ENCODE results near the gene POLR3B.

DNA sequence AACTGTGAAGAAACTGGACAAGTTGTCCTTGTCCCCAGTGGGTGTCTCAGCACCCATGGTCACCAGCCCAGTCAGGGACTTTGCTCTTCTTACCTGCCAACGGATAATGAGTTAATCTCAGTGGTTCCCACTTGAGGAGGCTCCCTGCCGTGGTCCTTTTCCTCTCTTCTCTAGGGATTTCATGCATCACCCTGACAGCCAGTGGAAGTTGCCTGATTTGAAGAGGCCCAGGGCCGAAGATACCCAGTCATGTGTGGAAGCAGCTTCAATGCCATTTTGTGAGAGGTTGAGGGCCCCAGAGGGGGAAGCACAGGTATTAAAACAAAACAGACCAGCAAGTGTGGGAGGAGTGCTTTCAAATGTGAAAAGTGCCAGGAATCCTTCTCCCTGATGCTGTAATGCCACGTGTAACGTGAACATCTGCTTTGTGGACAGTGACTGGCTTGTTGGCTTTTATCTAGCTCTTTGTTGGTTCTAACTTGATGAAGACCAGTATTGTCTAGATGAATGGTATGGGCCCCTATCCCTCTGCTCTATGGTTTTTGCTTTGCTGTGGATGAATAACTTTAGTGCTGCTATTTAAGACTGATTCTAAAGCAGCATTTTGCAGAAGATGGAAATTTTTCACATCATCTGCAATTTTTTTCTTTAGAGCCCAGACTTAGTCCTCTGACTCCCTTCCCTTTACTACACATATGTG, 1.5 kb downstream of the TCP11L2 start:
- PRO-cap = no peak
- RRBS, 2 experiments = no CpG with 5 or more reads among the region's 5 CpGs

DNA sequence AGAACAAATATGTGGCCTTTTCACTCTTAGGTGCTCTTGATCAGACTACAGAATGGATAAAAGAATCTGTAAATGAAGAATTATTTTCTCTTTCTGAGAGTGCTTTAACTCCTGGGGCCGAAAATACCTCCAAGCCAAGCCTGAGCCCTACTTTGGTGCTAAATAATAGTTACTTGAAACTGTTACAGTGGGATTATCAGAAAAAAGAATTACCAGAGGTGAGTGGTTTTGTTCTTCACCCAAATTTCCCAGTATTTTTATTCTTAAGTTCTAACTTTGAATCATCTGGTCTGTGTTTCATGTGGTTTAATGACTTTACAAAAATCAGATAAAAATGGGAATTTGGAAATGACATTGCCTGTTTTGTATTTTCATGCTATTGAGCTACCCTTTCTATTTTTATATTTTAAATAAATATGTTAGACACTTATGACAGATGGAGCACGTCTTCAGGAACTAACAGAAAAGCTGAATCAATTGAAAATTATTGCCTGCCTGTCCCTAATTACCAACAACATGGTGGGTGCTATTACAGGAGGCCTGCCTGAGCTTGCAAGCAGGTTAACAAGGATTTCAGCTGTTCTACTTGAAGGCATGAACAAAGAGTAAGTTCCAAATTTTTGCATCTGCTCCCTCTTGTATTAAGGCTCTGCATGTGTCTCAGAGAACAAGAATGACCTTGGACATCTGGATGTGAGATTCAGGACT, 21.8 kb upstream of the POLR3B start:
- PRO-cap = no peak
- RRBS, 2 experiments = no CpG with 5 or more reads among the region's 2 CpGs

DNA sequence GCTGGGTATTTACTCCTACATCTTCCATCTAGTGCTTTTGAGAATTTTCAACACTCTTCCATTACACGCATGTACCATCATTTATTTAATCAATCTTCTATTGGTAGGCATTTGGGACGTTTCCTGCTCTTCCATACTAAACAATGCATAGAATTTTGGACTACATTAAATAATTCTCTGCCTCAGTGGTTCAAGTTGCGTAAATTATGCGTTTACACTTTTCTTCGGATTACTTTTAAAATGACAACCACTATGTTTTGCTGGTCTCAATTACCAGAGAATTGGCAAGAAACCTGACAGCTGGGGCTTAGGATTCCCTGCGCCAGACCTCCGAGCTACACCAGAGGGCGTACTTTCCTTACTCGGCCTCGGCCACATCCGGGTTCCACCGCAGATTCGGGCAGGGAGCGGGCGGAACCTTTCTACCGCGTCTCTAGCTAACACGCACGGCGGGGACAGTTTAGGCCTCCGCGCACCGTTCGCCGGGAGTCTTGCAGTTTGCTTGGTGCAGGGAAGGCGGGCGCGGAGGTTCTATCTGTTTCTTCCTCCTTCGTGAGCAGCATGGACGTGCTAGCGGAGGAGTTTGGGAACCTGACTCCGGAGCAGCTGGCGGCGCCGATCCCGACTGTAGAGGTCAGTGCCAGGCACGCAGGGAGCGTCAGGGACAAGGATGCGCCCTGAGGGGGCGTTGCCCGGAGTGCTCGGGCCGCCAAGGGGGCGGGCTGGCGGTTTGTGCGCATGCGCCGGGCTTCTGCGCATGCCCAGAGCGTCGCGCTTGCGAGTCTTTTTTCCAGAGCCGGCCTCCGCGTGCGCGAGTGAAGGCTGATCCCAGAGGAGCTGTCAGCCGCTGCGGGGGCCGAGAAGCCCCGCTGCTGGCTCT, at the start of gene POLR3B:
Gene POLR3B, plus strand, starts transcription at position 430 of the 880 bp plus-strand sequence.
- PRO-cap = unidirectional peak, plus-strand start at position 391 of the sequence; unidirectional peak, plus-strand start at position 488 of the sequence; bidirectional peak, plus-strand start at position 793 of the sequence, minus-strand start at position 639 of the sequence
- RRBS, 2 experiments = 1 to 2% methylated on average over 32 of the region's 62 CpGs

GRCh38 chr12:106360058-106360436, 2.5 kb downstream of the POLR3B start:
- PRO-cap = no peak
- RRBS, 2 experiments = no CpG with 5 or more reads among the region's 4 CpGs

- PRO-cap = no peak
- RRBS, 2 experiments = no CpG with 5 or more reads among the region's 3 CpGs
Observed at GRCh38 chr12:106360502-106360936, 3.0 kb downstream of the POLR3B start.

DNA sequence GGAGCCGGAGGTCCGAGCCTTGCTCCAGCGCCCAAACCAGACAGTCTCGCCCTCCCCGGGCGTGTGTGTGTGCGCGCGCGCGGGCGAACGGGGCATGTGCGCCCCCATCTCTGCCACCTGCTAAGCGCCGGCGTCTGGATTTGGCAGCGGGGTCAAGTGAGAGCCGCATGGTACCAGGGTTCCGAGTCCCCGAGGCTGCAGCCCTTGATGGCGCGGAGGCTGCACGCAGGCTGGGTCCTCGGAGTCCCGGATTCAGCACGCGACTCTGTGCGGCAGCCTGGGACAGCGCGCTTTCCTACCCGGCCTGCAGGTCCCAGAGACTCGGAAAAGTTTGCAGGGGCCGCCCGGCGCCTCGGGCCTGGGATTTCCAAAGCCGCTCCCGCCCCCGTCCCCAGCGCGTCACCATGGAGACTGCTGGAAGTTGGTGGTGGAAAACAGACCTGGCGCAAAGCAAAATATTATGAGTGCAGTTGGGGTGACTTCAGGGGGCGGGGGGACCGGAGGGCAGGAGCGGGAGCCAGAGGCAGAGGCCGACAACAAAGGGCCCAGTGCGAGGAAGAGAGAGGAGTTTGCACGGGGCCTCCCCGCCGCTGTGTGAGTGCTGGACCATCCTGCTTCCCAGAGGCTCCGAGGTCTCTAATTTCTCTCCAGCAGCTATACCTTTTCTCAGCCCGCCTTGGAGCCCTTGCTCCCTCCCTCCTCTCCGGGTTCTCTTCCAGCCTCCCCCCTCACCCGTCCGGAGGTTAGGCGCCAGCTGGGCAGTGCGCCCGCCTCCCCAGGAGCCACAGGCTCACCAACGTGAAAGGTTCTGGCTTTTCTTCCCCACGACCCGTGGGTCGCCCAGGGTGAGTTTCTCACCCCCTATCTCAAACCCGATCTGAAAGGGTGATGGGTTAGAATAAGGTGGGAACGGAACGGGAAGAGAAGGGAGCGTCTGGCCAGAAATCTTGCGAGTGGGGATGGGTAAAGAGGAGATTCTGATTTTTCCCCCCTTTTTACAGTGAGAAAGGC, 4.4 kb downstream of the RFX4 start:
- PRO-cap = no peak
- RRBS, 2 experiments = 20 to 92% methylated on average over 26 to 28 of the region's 68 CpGs

GRCh38 chr12:106841326-106841746, 66.9 kb downstream of the RIC8B start:
- PRO-cap = no peak

DNA sequence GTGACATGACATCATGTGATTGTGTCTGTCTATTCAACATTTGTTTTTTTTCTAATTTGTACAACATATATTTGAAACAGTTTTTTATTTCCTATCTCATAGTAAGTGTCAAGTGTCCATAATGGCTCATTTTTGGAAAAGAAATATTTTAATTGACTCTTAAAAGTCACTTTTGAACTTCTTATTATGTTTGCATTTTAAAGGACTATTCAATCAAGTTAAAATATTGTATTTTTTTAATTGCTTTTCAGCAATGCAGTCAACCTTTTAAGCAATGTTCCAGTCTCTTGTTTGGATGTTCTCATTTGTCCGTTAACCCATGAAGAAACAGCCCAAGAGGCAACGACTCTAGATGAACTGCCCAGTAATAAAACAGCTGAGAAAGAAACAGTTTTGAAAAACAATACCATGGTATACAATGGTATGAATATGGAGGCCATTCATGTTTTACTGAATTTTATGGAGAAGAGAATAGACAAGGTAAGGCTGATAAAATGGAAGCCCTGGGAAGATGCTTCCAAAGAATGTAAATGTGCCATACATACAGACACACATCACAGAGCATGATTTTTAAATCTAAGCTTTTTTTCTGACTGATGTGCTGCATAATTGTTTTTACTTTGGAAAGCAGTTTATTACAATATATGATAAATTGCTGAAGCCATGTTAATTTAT, 68.0 kb downstream of the RIC8B start:
- PRO-cap = no peak
- RRBS, 2 experiments = no CpG with 5 or more reads among the region's 2 CpGs

- PRO-cap = no peak
- RRBS, 2 experiments = no CpG with 5 or more reads among the region's 6 CpGs
Observed at GRCh38 chr12:107091992-107092669, 1.2 kb downstream of the CRY1 start.

GRCh38 chr12:107379628-107380680, 61.7 kb downstream of the ABTB3 start:
- PRO-cap = no peak
- RRBS, 2 experiments = no CpG with 5 or more reads among the region's 17 CpGs

- PRO-cap = no peak
- RRBS, 2 experiments = no CpG with 5 or more reads among the region's 9 CpGs
Observed at GRCh38 chr12:107392819-107393292, 74.6 kb downstream of the ABTB3 start.

DNA sequence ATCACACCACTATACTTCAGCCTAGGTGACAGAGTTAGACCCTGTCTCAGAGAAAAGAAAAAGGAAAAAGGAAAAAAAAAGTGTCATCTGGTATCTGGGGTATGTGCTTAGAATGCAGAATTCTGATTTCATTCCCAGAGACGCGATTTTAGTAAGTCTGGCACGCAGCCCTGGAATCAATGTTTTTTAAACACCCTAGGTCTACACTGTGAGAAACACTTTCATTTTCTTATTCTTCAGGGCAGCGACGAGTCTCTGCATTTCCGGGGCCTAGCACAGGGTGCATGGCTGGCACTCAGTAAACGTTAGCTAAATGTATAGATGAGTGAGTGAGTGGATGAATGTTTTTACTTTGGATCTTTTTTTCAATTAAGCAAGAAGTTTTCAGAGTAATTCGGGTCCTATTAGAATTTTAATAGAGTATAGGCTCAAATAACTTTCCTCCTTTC, 123.7 kb downstream of the ABTB3 start:
- PRO-cap = no peak
- RRBS, 2 experiments = no CpG with 5 or more reads among the region's 8 CpGs

GRCh38 chr12:107660728-107661289, 24.8 kb upstream of the PWP1 start:
- PRO-cap = no peak
- RRBS, 2 experiments = no CpG with 5 or more reads among the region's 10 CpGs

DNA sequence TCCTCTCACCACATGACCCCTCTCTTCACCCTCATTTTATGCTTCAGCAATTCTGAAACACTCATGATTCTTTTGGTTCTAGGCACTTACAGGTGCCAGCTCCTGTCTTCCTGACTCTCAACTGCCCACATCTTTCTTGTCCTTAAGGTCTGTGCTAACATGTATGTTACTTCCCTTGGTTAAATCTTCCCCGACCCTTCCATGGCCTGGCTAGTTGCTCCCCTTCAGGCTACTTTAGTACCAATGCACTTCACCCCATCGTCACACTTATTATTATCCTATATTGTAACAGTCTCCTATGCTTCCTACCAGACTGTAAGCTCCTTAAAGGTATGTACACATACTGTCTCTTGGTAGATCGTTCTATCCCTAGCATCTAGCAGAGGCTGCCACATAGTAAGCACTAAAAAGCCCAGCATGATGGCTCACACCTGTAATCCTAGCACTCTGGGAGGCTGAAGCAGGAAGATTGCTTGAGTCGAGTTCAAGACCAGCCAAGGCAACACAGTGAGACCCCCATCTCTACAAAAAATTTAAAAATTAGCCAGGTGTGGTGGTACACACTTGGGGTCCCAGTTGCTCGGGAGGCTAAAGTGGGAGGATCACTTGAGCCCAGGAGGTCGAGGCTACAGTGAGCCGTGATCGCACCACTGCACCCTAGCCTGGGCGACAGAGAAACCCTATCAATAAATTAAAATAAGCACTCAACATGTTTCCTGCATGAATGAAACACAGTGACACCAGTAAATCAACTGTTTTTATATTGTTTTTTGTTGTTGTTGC, 10.9 kb downstream of the PRDM4 start:
- PRO-cap = no peak
- RRBS, 2 experiments = no CpG with 5 or more reads among the region's 9 CpGs

- PRO-cap = no peak
- RRBS, 2 experiments = no CpG with 5 or more reads among the region's 6 CpGs
Observed at GRCh38 chr12:108288766-108289621, 50.1 kb downstream of the CMKLR1 start.

DNA sequence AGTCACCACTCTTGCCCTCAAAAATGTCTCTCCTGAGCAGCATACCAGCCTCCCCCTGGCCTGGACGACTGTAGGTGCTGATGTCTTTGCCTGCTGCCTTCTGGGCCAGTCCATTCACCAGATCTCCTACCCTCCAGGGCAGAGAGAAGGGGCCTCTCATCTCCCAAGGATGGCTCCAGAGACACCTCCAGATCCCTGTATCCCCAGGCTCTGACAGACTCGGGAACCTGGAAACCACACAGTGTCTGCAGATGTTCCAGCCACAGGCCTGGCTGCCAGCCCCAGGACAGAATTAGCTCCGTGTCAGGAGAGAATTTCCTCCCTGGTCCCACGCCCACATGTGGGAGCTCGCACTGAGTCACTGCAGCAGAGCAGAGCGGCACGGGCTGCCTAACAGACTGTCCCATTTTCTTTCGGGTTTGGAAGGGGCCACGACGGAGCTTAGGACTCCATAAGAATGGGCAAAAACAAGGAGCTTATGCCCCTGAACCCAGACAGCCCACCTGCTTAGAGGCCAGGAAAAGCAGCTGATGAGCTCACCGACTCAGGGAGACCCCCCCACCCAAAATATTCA, 33.6 kb downstream of the CMKLR1 start:
- PRO-cap = no peak
- RRBS, 2 experiments = no CpG with 5 or more reads among the region's 11 CpGs

GRCh38 chr12:108306774-108307750, 32.0 kb downstream of the CMKLR1 start:
- PRO-cap = no peak
- RRBS, 2 experiments = no CpG with 5 or more reads among the region's 14 CpGs

GRCh38 chr12:108332553-108333220, 6.4 kb downstream of the CMKLR1 start:
- PRO-cap = no peak
- RRBS, 2 experiments = no CpG with 5 or more reads among the region's 5 CpGs

DNA sequence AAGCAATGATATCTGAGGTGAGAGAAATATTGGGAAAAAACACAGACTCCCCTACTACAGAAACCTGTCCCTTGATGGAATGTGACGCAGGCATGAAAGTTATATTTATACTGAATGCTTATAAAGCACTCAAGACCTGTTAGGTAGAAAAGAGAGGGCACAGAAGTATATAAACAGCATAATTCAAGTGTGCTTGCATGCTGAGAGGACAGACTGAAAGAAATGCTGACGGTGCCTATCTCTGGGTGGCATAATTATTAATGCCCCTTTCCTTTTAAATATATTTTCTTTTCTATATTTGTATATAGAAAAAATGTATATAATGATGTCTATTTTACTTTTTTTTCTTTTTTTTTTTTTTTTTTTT, 2.7 kb upstream of the SELPLG start:
- PRO-cap = no peak
- RRBS, 2 experiments = no CpG with 5 or more reads among the region's 2 CpGs

GRCh38 chr12:108648193-108649152, 14.8 kb upstream of the SELPLG start:
- PRO-cap = no peak
- RRBS, 2 experiments = no CpG with 5 or more reads among the region's 14 CpGs